Metastatic Breast Carcinoma in the Brain (tissue), 10 donors: ENCODE measurements around the gene MICAL1.

DNA sequence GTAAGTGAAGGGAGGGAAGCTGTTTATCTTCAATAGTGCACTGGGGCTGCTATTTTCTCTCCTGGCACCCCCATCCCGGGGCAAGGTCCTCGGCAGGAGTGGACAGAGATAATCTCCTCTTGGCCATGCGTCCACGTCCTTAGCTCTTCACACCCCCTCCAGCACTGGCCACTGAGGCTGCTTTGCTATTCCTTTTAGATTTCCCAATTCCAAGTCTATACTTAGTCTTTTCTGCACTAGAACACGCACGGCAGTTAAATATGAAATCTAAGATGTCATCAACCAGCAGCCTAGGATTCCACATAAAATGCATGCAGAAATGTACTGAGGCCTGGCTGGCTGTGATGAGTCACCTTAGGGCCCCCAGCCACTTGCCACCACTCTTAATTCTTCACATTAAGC lies 87.8 kb upstream of the ARMC2 start:
- PRO-cap, 10 experiments, result no peak in any of the 10 experiments

- PRO-cap, 10 experiments, result no peak in any of the 10 experiments
These were observed 92.7 kb downstream of the SESN1 start for GRCh38 chr6:109001898-109002476.

GRCh38 chr6:109023034-109023954 lies 71.4 kb downstream of the SESN1 start:
- PRO-cap, 10 experiments, result no peak in any of the 10 experiments

DNA sequence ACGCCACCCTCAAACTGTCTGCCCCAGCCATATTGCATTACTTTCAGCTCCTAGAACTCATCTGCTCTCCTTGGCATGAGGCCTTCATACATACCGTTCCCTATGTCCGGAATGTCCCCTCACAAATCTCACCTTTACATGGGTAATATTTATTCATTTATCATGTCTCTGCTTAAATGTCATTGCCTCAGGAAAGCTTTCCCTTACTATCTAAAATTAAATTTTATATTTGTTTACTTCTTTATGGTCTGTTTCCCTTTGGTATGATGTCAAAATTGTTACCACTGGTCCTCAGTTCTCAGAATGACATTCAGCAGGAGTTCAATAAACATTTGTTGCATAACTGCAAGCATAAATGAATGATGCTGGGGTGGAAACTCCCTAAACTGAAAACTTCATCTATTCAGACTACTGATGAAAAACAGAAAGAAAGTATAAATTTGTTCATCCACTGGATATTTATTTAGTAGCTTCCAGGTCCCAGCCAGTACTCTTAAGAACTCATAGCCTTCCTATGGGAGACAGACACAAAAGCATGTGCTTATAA lies 3.1 kb downstream of the SESN1 start:
- PRO-cap, 10 experiments, result no peak in any of the 10 experiments

GRCh38 chr6:109163392-109164197 lies 68.3 kb downstream of the CEP57L1 start:
- PRO-cap, 10 experiments, result no peak in any of the 10 experiments

GRCh38 chr6:109303553-109304557 lies 78.4 kb downstream of the CD164 start:
- PRO-cap, 10 experiments, result no peak in any of the 10 experiments

DNA sequence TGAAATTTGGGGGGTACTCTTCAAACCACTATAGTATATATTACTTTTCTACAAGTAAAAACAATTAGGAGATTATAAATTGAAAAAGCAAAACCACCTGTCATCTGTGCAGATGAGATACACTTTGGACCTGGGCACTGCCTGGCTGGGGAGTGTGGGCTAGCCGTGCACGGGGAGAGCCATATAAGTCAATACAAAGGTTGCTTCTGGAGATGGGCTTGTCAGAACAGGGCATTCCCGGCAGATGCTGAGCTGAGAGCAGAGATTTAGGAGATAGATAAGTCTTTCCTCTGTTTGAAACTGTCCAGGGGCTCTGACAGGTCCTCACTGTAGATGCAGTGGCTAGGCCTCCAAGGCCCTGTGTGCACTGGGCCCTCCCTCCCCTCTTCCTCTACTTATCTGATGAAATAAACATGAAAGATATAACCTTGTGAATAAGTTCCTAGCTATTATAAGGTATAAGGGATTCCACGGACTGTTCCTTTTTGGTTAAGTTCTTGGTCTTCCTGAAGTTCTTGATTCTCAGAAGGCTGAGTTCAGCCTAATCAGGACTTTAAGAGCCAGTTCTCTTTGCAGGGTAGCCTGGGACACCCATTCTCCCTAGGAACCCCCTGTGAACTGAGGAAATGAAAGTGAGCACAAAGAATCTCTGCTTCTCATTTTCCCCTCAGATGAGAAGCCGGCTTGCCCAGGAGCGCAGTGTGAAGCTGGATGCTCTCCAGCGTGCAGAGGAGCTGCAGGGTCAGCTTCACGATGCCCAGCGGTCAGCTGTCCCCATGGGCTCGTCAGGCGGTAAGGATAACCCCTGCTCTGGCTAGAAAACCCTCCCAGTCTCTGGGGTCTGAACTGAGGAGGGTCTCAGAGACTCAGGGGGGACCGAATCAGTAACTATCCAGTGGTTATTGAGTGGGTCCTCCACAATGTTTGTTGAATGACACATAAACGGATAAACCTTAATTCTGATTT lies 34.2 kb downstream of the CD164 start:
- PRO-cap, 10 experiments, result peak in 2 of 10 experiments; most common plus-strand start position 670 of the sequence (in 2); most common minus-strand start position 482 of the sequence (in 1)

DNA sequence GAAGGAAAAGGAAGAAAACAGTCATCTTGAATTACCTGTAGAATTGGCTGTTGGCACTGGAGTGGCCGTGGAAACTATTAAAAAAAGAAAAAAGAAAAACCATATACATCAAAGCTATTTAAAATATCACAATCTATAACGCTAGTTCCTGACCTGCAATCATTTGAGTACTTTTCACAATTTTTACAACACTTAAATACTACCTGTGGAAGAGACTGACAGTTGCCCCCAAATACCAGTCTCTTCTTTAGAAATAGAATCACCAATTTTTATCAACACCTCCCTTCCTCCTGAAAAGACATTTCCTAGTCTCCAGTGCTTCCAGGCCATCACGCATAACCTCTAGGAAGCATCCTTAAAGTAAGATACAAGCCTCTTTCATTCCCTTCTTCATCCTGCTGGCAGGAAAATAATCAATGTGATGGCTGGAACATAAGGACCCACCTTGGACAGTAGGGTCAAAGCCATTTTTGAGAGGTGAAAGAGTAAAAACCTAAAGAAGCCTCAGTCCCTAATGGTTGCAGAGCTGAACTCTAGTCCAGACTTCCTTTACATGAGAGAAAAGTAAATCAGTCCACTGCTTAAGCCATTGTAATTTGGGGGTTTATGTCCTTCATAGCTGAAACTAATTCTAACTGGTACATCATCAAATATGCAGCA lies 6.1 kb downstream of the CD164 start:
- PRO-cap, 10 experiments, result no peak in any of the 10 experiments

DNA sequence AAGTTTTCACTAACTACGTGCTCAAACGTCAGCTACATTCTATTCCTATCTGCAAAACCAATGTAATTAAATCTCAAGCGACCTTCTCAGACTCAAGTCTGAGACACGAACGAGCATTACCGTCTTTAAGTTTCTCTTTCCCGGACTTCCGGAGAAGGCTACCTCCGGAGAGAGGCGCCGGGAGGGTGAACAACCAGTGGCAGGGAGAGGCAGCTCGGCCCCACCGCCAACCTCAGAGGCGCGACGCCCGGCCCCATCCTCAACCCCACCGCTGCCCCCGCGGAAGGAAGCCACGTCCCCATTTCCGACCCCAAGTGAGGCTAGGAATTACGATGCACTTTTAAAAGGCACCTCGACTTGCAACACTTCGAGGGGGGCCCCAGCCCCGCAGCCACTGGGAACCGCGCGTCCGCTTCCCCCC lies 667 bp downstream of the CD164 start:
- PRO-cap, 10 experiments, result peak in 4 of 10 experiments; most common plus-strand start position 90 of the sequence (in 2); most common minus-strand start position 100 of the sequence (in 1)

- PRO-cap, 10 experiments, result peak in 6 of 10 experiments; most common plus-strand start chr6:109382880 (in 3); most common minus-strand start chr6:109382812 (in 2)
These were observed 350 bp upstream of the CD164 start for GRCh38 chr6:109382698-109382935.

DNA sequence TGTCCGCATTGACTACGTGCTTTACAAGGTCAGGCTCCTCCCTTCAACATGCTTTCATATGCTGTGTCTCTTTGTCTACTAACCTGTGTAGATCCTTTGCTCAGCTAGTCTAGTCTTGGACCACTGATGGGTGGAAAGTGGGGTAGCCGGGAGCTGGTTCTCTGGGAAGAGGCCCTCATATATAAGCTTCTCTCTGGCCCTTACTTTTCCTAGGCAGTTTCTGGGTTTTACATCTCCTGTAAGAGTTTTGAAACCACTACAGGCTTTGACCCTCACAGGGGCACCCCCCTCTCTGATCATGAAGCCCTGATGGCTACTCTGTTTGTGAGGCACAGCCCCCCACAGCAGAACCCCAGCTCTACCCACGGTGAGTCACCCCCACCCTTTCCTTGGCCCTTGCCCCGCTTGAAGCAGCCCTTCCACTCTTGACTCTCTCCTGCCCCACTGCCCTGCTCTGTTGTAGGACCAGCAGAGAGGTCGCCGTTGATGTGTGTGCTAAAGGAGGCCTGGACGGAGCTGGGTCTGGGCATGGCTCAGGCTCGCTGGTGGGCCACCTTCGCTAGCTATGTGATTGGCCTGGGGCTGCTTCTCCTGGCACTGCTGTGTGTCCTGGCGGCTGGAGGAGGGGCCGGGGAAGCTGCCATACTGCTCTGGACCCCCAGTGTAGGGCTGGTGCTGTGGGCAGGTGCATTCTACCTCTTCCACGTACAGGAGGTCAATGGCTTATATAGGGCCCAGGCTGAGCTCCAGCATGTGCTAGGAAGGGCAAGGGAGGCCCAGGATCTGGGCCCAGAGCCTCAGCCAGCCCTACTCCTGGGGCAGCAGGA lies 2.7 kb downstream of the SMPD2 start:
- PRO-cap, 10 experiments, result no peak in any of the 10 experiments

GRCh38 chr6:109446472-109447081 lies 6.1 kb downstream of the SMPD2 start:
- PRO-cap, 10 experiments, result no peak in any of the 10 experiments

- PRO-cap, 10 experiments, result no peak in any of the 10 experiments
These were observed 5.3 kb downstream of the MICAL1 start for GRCh38 chr6:109450248-109450721.

DNA sequence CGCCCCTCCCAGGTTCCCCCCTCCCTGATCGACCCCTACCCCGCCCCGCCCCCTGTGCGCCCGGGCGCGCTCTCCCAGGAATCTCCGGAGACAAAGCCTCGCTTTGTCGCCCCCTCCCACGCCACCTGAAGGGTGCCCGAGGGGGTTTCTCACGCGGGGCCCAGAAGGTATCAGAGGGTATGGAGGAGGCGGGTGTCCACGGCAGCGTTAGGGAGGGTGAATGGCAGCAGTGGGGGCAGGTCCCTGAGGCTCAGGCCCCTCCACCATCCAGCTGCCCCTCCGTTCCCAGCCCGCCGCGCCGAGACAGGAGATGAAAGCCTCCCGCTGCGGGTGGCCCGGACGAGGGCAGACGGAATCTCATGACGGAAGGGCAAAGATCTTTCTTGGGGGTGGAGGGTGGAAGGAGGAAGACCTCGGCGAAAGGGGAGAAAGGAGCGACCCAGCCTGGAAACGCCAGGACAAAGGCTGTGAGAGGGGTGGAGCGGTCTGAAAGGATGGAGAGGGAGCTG lies 510 bp downstream of the MICAL1 start:
- PRO-cap, 10 experiments, result peak in 3 of 10 experiments; most common plus-strand start position 383 of the sequence (in 3)

DNA sequence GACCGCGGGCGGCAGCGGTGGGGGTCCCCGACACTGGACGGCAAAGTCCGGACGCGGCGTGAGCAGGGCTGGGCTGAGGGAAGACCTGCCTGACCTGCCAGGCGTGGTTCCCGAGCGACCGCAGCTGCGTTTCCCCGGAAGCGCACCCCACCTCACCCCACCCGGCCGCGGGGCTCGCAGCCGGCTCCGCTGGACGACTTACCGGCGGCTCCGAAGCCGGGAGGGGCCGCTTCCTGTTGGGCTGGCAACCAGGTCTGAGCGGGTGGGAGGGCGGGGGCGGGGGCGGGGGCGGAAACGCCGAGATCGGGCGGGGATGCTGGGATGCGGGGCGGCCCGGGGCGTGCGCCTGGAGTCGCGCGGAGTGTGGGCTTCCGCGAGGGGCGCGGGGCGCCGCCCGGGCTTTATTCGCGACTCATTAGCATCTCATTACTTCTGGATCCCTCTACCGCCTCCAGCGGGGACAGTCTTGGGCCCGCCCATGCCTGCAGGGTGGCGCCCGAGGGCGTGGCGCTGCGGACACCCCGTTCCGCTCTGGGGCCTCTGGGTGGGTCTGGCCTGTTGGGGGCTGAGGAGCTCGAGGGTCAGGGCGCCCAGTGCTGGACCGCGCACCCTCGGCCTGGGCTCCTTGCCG lies at the start of gene MICAL1:
Gene MICAL1 (minus strand): TSS at position 256 of the 631 bp plus-strand sequence.
- PRO-cap, 10 experiments, result peak in 8 of 10 experiments; most common plus-strand start position 558 of the sequence (in 5); most common minus-strand start position 188 of the sequence (in 5)

DNA sequence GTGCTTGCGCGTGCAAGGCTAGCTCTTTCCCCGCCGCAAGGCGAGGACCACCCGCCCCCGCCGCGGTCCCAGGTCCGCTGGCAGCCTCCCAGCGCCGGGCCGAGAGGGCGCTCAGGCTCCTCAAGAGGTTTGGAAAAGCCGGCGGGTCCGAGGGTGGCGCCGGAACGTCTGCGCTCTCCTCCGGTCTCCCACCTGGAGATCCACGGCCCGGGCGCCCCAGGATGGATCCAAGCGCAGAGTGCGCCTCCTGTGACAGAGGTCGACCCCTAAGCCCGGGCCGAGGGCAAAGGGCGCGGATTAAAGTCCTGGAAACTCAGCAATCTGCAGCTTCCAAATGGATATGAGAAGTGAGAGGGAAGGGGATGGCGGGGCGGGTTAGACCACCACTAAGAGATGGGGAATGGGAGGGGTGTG lies 583 bp upstream of the MICAL1 start:
- PRO-cap, 10 experiments, result no peak in any of the 10 experiments

GRCh38 chr6:109478922-109479346 lies 4.1 kb downstream of the ZBTB24 start:
- PRO-cap, 10 experiments, result no peak in any of the 10 experiments

DNA sequence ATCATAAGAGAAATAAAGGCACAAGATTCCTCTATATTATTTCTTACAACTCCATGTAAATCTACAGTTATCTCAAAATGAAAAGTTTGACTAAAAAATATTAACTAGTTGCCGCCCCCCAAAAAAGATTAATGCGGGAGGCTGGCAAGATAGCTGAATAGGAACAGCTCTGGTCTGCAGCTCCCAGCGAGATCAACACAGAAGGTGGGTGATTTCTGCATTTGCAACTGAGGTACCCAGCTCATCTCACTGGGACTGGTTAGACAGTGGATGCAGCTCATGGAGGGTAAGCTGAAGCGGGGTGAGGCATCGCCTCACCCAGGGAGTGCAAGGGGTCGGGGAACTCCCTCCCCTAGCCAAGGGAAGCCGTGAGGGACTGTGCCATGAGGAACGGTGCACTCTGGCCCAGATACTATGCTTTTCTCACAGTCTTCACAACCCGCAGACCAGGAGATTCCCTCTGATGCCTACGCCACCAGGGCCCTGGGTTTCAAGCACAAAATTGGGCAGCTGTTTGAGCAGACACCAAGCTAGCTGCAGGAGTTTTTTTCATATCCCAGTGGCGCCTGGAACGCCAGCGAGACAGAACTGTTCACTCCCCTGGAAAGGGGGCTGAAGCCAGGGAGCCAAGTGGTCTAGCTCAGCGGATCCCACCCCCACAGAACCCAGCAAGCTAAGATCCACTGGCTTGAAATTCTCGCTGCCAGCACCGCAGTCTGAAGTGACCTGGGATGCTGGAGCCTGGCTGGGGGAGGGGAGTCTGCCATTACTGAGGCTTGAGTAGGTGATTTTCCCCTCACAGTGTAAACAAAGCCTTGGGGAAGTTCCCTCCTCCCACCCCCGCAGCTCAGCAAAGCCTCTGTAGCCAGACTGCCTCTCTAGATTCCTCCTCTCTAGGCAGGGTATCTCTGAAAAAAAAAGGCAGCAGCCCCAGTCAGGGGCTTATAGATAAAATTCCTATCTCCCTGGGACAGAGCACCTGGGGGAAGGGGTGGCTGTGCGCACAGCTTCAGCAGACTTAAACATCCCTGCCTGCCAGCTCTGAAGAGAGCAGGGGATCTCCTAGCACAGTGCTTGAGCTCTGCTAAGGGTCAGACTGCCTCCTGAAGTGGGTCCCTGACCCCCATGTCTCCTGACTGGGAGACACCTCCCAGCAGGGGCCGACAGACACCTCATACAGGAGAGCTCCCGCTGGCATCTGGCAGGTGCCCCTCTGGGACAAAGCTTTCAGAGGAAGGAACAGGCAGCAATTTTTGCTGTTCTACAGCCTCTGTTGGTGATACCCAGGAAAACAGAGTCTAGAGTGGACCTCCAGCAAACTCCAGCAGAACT lies 12.0 kb downstream of the AK9 start:
- PRO-cap, 10 experiments, result peak in 1 of 10 experiments; most common minus-strand start position 723 of the sequence (in 1)

- PRO-cap, 10 experiments, result no peak in any of the 10 experiments
These were observed 704 bp downstream of the WASF1 start for GRCh38 chr6:110178531-110179401.

DNA sequence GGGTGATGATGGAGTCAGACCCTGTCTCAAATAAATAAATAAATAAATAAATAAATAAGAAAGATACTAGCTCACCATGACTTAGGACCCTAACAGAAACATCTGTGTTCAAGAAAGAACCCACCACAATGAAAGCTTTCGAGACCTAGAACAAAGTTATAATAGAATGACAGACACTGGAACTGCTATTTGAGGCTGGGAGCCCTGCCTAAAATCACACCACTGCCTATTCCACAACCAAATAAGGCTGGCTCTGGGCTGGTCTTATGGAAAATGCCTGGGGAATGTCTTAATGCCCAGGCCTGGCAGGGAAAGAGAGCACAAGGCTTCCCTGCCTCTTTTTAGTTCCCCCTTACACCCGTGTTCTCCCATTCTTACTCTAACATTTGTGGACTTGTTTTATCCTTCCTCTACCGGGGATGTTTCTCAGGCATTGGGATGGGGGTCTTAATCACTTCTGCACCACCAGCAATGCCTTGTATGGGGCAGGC lies 5.6 kb upstream of the METTL24 start:
- PRO-cap, 10 experiments, result no peak in any of the 10 experiments